Measurements from ENCODE around the genes RPL22, HES3 and ESPN.

DNA sequence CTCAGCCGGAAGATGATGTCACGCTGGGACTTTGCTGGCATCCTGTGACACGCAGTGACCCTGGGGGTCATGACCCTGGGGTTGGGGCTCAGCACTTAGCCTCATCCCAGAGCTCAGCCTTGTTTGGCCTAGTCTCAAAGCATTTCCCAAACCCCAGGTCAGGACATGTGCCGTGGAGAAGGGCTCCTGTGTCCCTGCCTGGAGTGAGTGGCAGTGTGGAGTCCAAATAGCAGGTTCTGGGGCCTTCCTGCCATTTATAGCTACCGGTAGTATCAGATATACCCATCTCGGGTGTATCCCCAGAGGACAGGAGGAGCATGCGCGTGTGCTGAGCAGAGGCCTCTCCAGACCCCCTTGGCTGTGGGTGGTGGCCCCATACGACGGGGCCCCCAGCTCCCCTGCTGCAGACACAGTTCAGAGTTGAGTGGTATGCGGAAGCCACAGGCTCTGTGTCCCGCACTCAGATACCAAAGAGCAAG, 377 bp upstream of the KCNAB2 start:
- PRO-cap = no peak
- RAMPAGE, long total RNA = no peak

DNA sequence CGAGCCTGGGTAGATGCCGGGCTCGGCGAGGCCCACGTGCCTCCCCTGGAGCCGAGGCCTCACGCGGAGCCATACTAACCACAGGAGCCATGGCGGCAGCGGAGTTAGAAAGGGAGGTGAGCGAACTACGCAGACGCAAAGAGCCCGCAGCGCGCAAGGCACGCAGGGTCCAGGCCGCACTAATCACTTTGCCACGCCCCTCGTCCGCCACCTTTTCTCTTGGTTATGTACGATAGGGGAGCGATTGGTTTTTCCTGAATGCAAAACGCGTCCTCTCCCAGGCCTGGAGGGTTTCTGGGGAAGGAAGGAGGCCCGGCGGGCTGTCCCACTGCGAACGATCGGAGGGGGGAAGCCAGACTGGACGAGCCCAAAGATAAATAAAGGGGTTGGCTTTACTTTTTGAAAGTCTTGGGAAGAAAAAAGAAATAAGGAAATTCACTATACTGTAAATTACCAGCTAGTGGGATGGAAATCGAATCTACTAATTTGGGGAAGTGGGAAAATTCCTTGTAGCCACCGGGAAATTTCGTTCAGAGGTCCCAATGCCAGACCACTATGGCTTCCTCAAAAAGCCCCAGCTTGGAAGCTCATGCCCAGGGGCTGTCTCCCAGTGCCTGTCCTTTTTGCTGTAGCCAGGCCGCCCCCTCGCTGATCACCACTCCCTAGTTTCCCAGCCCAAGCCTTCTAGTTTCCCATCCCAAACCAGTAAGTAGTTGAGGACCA, at the start of gene RPL22:
Gene RPL22 (minus strand): TSS at position 113 of the 723 bp plus-strand sequence.
- PRO-cap = bidirectional peak, plus-strand start at position 323 of the sequence, minus-strand start at position 112 of the sequence
- RAMPAGE, long total RNA = start-site peak on the minus strand centred at position 124 of the sequence, 73 bp wide, 96,846 and 18,430 reads in 2 replicates

DNA sequence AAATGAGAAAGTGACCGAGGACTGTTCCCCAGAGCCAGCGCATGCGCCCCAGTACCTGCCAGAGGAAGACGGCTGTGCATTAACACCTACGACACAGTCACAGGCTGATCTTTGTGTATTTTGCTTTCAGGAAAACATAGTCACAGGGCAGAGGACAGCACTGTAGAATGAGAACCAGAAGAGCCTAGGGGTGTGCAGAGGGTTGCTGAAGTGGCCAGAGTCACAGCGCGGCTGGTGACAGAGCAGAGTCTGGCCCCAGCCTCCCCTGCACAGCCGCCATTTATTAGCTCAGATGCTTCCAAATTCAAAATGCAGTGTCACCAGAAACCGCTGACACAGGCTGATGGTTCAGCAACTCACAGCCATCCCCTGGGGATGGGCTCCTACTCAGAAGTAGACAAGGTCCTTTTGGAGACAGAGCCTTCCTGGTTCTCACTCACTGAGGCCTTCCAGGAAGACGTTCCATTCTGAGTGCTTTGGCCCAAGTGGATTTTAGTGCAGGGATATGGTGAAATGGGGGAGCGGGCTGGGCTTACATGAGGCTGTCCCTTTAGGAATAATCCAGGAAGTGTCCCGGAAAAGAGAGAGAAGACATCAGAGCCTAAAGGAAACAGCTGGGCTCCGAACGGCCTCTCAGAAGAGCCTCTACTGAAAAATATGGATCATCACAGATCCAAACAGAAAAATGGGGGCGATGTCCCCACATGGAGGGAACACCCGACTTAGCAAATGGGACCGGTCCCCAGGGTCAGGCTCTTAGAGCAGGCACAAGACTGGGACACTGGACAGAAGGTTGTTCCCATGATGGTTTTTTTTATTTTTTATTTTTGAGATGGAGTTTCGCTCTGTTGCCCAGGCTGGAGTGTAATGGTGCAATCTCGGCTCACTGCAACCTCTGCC, 13.0 kb downstream of the RNF207 start:
- PRO-cap = no peak
- RAMPAGE, long total RNA = no peak

GRCh38 chr1:6244074-6244328, at the start of gene HES3:
Gene HES3 (plus strand): TSS chr1:6244179.
- PRO-cap = unidirectional peak, plus-strand start at chr1:6244179
- RAMPAGE, long total RNA = no peak

DNA sequence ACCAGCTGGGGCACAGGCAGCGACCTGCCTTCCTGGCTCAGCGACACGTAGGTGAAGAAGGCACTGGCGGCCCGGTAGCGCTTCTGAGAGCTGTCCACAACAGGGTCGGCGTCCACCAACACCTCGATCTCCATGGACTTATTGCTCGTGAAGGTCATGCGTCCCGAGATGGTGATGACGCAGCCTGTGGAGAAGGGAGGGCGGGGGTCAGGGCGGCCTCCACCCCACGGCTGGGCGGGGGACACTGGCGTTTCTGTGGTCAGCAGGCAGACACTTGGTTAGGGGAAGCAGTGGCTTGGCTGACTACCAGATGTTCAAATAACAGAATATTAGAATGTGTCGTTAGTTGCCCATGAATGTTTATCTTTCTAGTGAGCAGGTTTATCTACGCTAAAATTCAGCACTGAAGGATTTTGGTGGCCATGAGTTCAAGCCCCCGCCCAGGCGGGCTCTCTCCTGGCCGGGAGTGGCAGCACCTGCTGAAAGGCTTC, 20.2 kb upstream of the GPR153 start:
- PRO-cap = no peak
- RAMPAGE, long total RNA = no peak

GRCh38 chr1:6423289-6424114, 1.1 kb upstream of the ESPN start:
- PRO-cap = no peak
- RAMPAGE, long total RNA = no peak

GRCh38 chr1:6424115-6424855, at the start of gene ESPN:
Gene ESPN (plus strand): TSS chr1:6424776.
- PRO-cap = bidirectional peak, plus-strand start at chr1:6424244, minus-strand start at chr1:6424198; unidirectional peak, plus-strand start at chr1:6424776
- RAMPAGE, long total RNA = no peak

DNA sequence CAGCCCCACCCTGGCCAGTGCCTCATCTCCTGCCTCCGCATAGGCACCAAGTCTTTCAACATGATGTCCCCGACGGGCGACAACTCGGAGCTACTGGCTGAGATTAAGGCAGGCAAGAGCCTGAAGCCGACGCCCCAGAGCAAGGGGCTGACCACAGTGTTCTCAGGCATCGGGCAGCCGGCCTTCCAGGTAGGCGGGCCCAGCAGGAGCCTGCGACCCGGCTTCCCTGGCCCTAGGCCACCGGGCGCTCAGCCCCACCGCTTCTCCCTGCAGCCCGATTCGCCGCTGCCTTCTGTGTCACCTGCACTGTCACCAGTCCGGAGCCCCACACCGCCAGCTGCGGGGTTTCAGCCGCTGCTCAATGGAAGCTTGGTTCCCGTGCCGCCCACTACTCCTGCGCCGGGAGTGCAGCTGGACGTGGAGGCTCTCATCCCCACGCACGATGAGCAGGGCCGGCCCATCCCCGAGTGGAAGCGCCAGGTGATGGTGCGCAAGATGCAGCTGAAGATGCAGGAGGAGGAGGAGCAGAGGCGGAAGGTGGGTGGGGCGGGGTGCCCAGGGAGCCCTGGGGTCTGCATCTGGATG, 14.3 kb downstream of the TNFRSF25 start:
- PRO-cap = no peak
- RAMPAGE, long total RNA = no peak

GRCh38 chr1:6461031-6461520, 4.9 kb downstream of the TNFRSF25 start:
- PRO-cap = no peak
- RAMPAGE, long total RNA = no peak

GRCh38 chr1:6519767-6520919, 28.7 kb upstream of the PLEKHG5 start:
- PRO-cap = unidirectional peak, minus-strand start at chr1:6520175
- RAMPAGE, long total RNA = no peak

- PRO-cap = no peak
- RAMPAGE, long total RNA = no peak
Observed at GRCh38 chr1:6546843-6547458, 7.4 kb downstream of the NOL9 start.

DNA sequence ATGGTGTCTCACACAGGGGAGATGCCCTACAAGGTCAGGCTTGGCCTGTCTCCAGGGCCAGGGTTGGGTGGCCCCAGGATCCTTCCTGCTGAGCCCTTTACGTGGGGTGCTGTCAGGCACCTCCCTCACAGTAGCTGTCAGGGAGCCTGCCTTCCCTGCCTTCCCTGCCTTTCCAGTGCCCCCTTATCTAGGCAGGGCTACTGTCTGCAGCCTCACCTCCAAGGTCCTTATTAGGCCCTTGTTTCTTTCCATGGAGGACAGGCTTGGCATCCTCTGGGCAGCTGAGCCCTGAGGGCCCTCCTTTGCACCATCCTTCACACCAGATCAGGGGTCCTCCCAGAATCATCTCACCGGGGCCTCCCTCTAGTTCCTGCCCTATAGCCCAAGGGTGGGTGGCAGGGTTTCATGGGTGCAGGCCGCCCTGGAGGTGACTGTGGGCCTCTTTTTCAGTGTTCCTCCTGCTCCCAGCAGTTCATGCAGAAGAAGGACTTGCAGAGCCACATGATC, 7.0 kb downstream of the ZBTB48 start:
- PRO-cap = no peak
- RAMPAGE, long total RNA = no peak

DNA sequence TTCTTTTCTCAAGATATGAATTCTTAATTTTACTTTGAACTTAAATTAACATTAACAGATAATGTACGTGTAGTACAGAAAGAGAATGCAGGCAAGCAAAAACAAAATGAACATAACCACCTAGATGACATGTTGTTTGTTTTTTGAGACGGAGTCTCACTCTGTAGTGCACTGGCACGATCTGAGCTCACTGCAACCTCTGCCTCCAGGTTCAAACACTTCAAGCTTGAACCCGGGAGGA, 2.6 kb upstream of the KLHL21 start:
- PRO-cap = no peak
- RAMPAGE, long total RNA = no peak

GRCh38 chr1:6622619-6623826, 1.6 kb upstream of the THAP3 start:
- PRO-cap = no peak
- RAMPAGE, long total RNA = no peak

GRCh38 chr1:6625280-6626162, 853 bp downstream of the THAP3 start:
- PRO-cap = bidirectional peak, plus-strand start at chr1:6625510, minus-strand start at chr1:6625381; unidirectional peak, minus-strand start at chr1:6625713; unidirectional peak, minus-strand start at chr1:6625785
- RAMPAGE, long total RNA = no peak

- PRO-cap = bidirectional peak, plus-strand start at chr1:6784236, minus-strand start at chr1:6783779; bidirectional peak, plus-strand start at chr1:6784779, minus-strand start at chr1:6784598; bidirectional peak, plus-strand start at chr1:6785454, minus-strand start at chr1:6784982
- RAMPAGE, long total RNA = no peak
Observed at GRCh38 chr1:6784039-6785198, 835 bp upstream of the CAMTA1 start.

DNA sequence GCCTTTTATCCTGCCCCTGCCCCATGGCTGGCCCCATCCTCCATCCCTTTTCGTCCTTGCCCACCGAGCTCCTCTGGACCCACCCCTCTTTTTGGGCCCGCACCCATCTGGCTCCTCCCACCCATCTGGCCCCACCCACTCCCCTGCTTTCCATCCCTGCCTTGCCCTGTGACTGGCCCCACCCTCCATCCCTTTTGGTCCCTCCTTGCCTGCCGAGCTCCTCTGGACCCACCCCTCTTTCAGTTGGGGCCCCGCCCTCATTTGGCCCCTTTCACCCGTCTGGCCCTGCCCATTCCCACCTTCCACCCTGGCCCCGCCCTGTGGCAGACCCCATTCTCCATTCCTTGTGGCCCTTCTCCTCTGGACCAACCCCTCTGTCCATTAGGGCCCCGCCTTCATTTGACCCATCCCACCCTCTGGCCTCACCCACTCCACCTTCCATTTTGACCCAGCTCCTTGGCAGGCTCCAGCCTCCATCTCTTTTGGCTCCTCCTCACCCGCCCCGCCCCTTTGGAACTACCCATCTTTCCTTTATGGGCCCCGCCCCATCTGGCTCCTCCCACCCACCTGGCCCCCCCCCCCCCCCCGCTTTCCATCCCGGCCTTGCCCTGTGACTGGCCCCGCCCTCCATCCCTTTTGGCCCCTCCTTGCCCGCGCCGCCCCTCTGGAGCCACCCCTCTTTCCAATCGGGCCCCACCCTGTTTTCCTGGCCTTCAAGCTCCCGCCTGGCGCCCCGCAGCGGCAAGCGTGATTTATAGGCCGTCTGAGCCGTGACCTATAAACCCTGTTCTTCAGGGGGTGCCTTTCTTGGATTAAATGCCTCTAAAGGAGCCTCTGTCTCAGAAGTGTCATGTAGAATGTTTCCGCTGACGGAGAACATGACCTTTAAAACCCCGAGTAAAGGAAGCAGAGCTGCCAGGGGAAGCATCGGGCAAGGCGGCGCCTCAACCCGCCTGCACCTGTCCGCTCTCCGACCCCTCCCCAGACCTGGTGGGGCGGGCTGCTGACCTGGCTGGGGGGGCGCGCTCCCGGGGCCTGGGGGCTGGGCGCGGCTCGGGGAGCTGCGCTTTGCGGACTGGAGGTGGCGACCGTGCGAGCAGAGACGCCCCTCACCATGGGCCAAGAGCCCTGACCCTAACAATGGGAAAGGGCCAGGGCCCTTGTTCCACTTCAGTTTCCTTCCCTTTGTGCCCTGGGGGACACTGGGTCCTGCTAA, 177.9 kb downstream of the CAMTA1 start:
- PRO-cap = bidirectional peak, plus-strand start at position 909 of the sequence, minus-strand start at position 859 of the sequence; bidirectional peak, plus-strand start at position 1,095 of the sequence, minus-strand start at position 1,132 of the sequence
- RAMPAGE, long total RNA = no peak

DNA sequence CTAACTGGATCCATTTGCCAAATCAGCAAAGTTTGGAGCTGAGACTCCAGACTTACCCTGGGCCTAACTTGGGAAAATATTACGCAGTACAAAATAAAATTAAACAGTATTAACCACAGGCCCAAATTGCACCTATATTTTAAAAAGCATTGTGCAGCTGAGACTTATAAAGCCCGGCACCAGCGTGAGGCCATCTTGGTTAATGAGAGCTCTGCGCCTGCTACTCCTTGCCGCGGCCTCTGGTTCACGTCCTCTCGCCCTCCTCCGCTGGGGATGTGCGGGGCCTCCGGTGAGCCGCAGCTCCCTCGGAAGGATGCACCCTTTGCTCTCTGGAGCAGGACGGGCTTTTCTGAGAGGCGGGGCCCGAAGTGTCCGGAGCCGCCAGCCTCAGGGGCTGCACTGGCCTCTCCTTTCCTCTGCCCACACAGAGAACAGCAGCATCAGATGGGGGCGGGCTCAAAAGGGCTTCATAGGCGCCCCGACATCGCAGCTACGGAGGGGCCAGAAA, 284.6 kb downstream of the CAMTA1 start:
- PRO-cap = bidirectional peak, plus-strand start at position 427 of the sequence, minus-strand start at position 279 of the sequence
- RAMPAGE, long total RNA = no peak

- PRO-cap = no peak
- RAMPAGE, long total RNA = no peak
Observed at GRCh38 chr1:7265533-7266613, 480.6 kb downstream of the CAMTA1 start.

DNA sequence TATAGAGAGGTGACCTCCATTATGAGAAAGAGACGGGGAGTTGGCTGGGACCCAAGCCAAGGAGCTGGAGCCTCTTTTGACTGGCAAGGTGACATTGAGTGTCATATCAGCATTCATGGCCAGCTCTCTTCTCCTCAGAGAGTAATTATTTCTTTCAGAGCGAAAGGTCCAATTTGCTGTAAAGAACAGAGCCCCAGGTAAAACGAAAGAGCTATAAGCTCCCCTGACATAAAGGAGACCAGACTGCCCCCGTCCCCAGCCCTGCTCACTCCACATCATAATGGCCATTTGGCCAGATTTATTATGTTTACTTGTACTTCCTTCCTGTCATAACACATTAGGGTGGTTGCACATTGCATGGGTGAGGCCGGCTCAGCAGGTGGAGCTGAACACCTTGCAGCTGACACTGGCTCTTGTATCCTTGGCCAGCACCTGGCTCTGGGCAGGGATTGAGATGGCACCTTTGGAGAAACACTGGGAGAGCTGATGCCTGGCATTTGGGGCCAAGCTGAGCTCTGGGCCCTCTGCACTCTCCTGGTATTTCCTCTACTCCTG, 403.9 kb upstream of the VAMP3 start:
- PRO-cap = no peak
- RAMPAGE, long total RNA = no peak

Measured in GM23338 (cell line).